BE2C (cell line): ENCODE results near the genes SLC12A6, ZNF770 and FAM98B.

DNA sequence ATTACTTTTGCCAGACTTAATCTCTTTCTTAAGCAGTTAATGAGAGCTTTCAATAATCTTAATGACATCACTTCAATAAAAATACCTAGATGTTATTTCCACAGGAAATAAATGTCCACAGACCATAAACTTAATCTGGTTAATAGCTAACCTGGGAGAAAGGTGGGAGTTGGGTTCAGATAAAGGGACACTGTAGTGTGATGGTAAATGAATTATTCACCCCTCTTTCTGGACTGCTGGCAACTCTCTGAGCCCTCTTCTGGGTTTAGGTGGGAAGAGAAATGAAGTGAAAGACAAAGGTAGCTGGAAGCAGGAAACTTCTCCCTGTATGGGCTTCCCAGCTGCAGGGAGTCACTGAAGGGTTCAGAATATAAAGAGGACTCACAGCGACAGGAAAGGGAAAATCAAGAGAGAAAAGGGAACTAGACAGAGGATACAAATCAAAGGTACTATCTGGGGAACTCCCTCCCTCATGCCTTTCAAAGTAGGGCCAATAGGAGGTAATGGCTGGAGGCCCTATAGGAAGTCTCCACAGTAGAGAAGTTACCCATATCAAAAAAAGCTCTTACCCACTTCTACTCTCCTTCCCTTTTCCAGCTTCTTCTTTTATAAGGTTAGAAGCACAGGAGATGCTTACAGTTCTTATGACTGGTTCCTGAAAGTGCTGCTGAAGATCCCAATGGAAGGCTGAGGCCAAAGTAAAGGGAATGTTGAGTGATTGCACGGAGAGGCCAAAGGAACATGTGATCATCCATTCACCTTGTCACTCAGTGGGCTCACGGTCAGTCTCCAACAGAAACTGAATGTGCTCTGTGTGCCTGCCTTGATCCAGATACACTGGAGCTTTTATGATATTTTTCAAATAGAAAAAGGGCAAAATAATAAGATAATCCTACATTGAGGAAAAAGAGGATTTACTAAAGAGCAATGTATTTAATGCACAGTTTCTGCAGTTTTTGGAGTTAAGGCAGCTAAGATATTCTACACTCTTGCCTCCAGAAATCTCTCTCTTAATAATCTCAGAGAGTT is 43.5 kb downstream of the FMN1 start:
- RRBS: no CpG with 5 or more reads among the region's 3 CpGs

DNA sequence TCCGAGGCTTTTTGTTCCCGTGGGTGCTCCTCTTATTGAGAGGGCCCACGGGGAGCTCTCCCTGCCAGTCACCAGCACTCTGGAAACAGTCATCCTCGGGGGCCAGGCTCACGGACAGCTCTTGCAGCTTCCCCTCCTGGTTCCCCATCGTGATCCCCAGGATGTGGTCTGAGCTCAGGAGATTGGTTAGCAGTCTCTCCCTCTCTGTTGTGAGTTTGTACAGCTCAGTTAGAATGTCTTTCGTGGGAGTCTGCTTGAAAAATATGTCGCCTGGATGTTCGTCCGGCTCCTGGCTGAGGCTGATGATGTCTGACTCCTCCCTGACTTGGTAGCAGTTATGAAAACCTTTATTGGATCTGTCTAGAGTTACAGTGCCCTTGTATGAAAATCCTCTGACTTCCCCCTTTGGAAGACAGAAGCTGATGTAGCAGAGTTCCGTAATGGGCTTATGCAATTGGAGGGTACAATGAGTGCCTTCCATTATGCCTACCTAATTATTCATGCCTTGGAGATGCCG is 40.0 kb downstream of the FMN1 start:
- RRBS: no CpG with 5 or more reads among the region's 12 CpGs

GRCh38 chr15:33535055-33535364 is 224.2 kb downstream of the RYR3 start:
- RRBS: no CpG with 5 or more reads among the region's 1 CpG

DNA sequence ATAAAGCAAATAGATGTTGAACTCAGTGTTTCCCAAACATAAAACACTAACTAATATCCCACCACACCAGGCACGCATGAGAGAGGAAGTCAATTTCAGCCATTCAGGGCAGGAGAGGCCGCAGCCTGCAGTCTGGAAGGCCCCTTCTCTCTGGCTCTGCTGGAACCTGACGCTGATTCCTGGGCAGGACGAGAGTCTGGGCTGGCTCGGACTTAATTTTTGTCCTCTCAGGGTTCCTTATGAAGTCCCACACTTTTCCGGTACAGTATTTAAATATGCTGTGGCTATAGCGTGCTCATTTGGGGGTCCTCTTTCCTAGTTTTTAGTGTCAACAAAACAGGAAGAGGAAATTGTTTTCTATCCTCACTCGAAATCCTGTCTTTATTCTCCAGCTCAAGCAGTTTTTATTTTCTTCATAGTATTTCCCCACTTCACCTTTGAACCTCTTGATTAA is 240.8 kb upstream of the CHRM5 start:
- RRBS: no CpG with 5 or more reads among the region's 8 CpGs

DNA sequence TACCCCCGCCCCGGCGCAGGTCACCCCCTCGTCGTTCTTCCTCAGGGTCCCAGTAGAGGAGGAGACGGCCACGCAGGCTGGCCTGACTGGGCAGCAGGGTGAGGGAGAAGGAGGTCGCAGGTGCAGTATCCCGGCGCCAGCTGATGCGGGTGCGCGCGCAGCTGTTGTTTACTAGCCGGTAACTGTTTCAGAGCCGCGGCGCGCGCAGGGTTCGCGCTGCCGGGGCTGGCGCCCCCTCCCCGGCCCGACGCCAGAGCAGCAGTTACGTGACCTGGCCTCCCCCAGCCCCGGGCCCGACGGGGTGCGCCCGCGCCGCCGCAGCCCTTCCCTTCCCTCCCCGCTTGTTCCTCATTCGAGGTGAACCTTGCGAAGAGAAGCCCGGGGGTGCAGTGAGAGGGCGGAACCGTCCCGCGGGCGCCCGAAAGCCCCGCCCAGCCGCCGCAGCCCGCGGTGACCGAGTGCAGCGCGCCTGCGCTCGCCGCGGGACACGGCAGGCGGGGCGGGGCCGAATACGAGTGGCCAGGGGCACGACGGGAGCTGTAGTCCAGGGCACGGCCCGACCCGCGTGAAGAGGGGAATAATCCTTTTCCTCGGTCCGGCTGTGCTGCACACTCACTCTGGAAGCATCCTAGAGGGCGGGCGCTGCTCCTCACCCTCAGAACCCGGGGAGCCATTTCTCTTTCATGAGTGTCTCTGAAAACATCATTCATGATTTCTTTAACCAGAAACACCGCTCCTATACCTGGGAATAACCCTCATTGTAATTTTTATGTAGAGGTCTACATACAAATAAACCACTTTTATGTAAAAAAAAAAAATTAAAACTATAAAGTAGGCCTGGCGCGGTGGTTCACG is at the start of gene SLC12A6:
TSS of gene SLC12A6 (minus strand) at position 184 of the 855 bp plus-strand sequence.
- RRBS: 1% methylated on average over 34 of the region's 78 CpGs

DNA sequence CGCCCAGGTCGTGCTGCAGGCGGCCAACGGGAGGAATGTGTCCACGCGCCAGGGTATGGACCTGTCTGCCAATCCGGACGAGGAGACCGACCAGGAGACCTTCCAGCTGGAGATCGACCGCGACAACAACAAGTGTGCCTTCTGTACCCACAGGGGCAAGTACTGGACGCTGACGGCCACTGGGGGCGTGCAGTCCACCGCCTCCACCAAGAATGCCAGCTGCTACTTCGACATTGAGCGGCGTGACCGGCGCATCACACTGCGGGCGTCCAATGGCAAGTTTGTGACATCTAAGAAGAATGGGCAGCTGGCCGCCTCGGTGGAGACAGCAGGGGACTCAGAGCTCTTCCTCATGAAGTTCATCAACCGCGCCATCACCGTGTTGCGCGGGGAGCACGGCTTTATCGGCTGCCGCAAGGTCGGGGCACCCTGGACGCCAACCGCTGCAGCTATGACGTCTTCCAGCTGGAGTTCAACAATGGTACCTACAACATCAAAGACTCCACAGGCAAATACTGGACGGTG is 57.7 kb upstream of the GOLGA8A start:
- RRBS: no CpG with 5 or more reads among the region's 38 CpGs

GRCh38 chr15:34649945-34650588 is 66.6 kb upstream of the GOLGA8B start:
- RRBS: no CpG with 5 or more reads among the region's 2 CpGs

DNA sequence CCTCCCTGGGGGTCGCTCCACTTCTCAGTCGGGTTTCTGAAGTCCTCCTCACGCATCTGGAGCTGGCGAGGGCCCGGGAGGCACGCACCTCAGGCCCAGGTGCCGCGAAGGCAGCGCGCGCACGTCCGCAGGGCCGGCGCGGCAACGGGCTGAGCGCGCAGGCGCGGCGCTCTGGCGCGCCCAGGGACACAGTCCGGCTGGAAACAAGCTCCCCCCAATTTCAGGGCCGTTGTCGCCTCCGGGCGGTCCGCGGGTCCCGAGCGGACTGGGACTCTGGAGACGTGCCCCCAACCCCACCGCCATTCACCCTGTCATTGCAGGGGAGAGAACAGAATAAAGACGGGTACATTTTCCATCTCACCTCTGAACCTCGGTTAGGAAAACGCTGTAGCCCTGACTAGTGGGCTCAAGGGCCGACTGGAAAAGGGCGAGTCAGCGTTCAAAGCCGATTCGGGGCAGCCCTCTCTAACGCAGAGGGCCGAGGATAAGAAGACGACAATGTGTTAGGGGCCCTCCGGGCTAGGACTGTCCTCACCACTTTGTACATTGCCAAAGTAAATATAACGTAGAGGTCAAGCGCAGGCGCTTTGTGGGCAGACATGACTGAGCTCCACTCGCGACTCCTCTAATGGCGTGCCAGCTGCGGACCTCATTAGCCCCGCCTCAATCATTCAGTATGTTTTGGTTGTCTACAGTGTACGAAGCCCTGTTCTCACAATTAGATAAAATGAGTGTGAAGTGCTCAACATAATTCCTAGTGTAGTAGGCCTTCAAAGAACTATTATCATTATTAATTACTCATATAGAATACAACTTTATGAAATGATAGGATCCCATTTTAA is at the start of gene ZNF770:
TSS of gene ZNF770 (minus strand) at position 146 of the 842 bp plus-strand sequence.
- RRBS: 1% methylated on average over 24 of the region's 56 CpGs

GRCh38 chr15:35548453-35548815 is 2.5 kb upstream of the DPH6 start:
- RRBS: no CpG with 5 or more reads among the region's 2 CpGs

GRCh38 chr15:36336063-36336571 is 243.3 kb upstream of the CDIN1 start:
- RRBS: no CpG with 5 or more reads among the region's 5 CpGs

- RRBS: no CpG with 5 or more reads among the region's 4 CpGs
These were observed 823 bp downstream of the CDIN1 start for GRCh38 chr15:36580309-36580588.

DNA sequence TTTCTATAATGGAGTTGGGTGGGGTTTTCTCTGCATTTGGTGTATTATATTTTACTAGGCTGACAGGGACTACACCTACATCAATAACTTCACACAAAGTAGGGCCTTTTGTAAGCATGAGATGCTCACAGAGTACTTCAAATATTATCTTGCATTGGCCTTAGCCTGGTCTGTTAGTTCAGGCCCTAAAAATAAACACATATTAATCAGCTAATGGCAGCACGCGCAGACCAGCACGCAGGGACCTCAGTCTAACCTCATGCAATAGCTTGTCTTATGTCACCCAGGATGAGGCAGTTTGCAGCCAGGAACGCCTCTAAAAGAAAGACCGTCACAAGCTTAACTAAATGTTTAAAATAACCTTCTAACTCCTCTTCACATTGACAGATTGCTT is 212.3 kb downstream of the CDIN1 start:
- RRBS: no CpG with 5 or more reads among the region's 5 CpGs

DNA sequence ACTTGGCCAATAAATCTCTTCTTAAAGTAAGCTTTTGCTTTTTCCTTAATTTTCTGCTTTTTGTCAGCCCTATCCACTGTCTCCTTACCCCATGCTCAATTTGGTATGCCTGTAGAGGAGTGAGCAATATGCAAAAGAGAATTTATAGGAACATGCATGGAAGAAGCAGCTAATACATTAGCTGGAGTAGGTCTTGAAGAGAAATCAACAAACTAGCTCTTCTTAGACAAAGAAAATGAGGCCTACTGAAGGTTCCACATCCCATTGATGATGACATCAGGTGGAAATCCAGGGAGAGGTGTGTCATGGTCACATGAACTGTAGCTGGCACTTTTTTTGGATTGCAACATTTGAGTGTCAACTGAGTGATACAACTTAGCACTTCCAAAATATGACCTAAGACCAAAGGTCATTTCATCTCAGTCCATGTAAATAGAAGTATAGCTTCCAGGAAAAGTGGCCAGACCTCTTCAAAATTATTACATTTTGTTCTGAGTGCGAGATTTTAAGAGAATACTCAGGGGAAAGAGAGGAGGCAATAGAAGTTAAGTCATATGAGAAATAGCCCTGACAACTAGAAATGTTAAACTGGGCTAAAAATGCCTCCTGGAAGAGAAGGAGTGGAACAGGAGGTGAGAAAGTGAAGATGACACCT is 117.2 kb upstream of the MEIS2 start:
- RRBS: no CpG with 5 or more reads among the region's 1 CpG

DNA sequence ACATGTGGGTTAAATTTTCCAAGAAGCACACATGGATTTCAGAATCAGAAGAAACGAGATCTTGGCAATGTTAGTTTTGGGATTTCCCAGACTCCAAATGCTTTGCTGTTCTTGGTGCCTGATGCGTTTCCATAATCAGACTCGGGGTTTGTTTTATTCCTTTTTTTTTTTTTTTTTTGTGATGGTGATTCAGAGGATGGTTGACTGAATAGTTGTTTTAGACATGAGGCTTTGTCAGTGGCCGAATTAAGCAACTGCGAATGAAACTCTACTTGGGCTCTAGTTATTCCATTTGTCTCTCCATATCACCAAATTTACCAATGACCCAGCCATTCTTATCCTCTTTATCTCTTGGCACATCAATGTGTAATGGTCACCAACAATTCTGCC is 52.2 kb upstream of the FAM98B start:
- RRBS: no CpG with 5 or more reads among the region's 5 CpGs

DNA sequence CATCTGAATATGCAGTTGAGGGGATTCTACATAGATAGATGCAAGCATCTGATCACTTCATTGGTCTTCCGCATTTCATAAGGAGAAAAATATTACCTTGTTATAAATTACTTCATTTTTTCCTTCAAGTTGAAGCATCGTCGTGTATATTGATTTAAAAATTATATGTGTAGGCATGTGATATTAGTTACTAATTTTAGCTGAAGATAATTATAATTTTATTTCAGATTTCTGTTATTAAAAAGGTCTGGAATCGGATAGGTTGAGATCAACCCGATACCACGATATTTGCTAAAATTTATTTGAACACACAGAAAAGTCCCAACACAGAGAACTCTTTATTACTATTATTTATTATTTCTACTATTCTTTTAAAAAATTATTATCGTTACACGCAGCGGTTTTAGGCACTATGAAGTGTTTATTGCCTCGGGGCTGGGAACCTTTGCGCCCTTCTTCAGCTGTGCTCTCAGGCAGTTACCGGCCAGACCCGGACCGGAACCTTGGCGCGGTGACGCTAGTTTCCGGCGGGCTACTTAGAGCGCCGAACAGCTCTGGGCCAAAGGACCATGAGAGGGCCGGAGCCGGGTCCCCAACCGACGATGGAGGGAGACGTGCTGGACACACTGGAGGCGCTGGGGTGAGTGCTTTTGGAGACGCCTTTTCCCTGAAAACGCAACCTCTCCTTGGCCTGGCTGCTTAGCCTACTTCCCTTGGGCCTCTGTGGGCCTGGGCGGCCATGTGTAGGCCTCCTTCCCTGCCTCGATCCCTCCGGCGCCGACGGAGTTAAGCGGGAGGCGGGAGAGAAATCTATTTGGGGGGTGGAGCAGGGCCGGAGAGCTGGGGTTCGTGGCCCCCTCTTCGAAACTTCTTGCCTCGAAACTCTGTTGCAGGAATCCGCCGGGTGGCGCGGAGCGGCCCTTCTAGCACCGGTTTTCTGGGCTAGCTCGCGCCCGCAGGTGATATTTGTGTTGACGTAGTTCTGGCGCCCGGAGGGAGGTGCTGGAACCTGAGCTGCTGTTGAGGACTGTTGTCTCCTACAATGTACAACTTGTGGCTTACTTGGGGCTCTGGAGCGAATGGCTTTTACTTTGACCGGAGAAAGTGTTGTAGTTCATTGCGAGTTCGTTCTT is at the start of gene FAM98B:
TSS of gene FAM98B (plus strand) at position 535 of the 1,133 bp plus-strand sequence.
- RRBS: 1% methylated on average over 26 of the region's 57 CpGs

DNA sequence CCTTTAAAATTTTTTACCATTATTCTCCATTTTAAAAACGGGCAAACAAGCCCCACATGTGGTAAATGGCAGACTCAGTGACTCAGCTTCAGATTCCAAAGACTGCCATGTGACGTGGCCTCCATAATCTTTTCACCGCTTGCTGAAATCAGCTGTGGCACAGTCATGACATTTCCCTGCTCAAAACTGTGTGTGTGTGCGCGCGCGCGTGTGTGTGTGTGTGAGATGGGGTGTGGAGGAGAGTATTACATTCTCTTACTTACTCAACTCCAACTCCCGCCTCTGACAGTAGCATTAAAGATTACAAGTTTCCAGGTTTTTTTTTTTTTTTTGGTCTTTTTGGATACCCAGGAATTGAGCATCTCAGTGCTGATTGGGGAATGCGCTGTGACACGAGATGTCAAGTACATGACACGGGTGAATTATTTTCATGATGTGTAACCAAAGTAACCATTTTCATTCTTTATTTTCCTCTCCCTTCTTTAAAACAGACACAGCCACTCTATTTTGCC is 16.9 kb downstream of the RASGRP1 start:
- RRBS: no CpG with 5 or more reads among the region's 12 CpGs

GRCh38 chr15:38557704-38558377 is 6.8 kb downstream of the RASGRP1 start:
- RRBS: no CpG with 5 or more reads among the region's 13 CpGs

DNA sequence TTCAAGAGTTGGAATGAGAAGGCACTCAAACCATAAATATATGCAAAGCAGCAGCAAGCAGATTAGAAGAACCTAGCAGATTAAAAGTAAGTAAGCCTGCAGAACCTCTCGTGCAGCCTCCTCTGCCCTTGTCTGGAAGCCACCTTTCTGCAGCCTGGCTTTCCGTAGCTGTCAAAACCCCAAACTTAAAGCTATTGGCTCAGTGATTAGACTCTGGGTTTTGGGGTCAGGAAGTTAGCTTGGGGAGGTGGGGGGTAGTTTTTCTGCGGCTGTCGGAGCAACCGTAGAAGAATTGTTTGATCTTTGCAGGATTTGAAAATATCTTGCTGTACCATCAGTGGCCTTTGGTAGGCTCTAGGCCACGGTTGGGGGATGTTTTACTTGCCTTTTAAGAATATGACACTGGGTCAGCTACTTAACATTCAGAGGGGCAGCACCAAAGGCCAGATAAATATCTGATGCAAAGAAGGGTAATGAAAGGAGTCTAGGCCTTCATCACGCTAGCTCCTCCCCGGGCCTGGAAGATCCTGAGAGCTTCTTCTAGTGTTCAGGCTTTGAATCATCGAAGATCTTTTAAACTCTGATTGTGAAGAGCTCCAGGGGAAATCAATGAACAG is 88.4 kb upstream of the RASGRP1 start:
- RRBS: no CpG with 5 or more reads among the region's 9 CpGs

- RRBS: no CpG with 5 or more reads among the region's 1 CpG
These were observed 118.9 kb upstream of the RASGRP1 start for GRCh38 chr15:38683527-38683976.